Camera-type eye (tissue), 1 donor: ENCODE results near the genes HCFC2, SLC41A2 and APPL2.

GRCh38 chr12:103801974-103802925 is 38.8 kb downstream of the NT5DC3 start:
- RAMPAGE, long total RNA: no peak

DNA sequence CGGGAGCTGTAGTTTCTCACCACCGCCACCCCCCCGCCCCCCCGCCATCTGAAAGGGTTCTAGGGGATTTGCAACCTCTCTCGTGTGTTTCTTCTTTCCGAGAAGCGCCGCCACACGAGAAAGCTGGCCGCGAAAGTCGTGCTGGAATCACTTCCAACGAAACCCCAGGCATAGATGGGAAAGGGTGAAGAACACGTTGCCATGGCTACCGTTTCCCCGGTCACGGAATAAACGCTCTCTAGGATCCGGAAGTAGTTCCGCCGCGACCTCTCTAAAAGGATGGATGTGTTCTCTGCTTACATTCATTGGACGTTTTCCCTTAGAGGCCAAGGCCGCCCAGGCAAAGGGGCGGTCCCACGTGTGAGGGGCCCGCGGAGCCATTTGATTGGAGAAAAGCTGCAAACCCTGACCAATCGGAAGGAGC is 391 bp upstream of the HSP90B1 start:
- RAMPAGE, long total RNA: no peak

GRCh38 chr12:104011273-104011845 is 38.6 kb downstream of the GLT8D2 start:
- RAMPAGE, long total RNA: no peak

DNA sequence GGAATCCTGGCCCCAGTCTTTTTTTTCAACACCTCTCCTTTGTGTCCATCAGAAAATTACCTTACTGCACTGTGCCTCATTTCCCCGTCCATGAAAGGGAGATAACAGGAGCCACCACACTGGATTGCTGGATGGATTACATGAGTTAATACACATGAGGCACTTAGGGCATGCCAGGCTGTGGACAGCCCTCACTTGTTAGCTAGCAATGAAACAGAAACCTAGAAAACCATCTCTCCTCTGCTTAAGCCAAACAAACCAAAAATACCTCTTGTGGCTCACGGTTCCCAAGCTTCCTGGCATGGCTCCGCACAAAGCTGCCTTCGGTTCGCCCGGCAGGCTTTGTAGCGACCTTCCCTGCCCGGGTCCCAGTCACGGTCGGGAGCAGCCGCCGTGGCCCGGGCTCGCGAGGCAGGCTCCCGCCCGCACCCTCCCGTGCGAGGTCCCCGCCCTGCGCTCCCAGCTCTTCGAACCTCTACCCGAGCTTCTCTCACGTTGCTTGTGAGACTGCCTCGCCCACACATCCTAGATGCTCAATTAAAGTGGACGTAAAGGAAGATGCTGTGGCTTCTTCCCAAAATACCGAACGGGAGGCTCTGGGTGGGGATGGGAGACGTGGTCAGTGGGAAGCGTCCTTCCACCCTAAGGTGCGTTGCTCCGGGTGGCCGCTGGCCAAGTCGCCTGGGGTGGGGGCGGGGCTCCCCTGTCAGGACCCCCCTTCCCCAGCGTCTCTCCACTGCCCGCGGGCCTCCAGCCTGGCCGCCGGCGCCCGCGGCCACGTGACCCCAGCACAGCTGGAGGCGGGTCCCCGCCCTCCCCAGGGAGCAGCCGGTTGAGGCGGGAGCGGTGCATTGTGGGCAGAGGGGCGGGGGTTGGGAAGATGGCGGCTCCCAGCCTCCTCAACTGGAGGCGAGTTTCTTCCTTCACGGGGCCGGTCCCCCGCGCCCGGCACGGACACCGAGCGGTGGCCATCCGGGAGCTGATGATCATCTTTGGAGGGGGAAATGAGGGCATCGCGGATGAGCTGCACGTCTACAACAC is at the start of gene HCFC2:
Gene HCFC2, plus strand, starts transcription at position 851 of the 1,041 bp plus-strand sequence.
- RAMPAGE, long total RNA: start-site peak on the plus strand centred at position 861 of the sequence, 30 bp wide, 110 reads

DNA sequence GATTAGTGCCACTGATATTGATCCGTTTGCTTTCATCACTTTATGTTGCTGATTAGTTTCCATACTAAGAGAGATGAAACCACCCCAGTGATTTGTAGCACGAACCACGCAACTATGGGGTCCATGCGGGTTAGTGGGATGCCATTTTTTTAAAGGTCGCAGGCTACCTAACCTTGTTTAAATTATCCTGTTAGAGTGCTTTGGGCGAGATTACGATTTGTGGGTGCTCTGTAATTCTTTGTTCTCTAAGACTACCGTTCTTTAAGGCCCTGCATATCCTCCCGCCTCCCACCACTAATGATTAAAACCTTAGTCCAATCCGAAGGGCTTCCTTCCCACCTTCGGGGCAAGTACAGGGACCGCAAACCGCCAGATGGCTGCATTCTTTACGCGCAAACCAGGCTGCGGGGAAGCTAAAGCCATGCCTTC is 959 bp downstream of the NFYB start:
- RAMPAGE, long total RNA: no peak

GRCh38 chr12:104292769-104293947 is 10.4 kb upstream of the EID3 start:
- RAMPAGE, long total RNA: no peak

DNA sequence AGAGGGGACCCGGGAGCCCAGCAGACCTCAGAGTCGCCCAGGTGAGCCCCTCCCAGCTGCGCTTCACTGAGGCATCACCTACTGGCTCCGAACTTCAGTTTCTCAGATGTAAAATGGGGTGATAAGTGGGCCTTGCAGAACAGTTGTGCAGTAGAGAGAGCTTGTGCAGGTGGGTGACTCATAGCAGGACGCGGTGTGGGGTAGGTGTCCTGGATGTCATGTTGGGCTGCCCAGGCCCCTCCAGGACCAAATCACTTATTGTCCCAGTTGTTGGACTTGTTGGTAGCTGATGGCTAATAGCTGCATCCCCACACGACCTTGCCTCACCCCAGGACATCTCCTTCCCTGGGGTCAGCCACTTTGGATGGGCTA is 43.6 kb upstream of the CHST11 start:
- RAMPAGE, long total RNA: no peak

DNA sequence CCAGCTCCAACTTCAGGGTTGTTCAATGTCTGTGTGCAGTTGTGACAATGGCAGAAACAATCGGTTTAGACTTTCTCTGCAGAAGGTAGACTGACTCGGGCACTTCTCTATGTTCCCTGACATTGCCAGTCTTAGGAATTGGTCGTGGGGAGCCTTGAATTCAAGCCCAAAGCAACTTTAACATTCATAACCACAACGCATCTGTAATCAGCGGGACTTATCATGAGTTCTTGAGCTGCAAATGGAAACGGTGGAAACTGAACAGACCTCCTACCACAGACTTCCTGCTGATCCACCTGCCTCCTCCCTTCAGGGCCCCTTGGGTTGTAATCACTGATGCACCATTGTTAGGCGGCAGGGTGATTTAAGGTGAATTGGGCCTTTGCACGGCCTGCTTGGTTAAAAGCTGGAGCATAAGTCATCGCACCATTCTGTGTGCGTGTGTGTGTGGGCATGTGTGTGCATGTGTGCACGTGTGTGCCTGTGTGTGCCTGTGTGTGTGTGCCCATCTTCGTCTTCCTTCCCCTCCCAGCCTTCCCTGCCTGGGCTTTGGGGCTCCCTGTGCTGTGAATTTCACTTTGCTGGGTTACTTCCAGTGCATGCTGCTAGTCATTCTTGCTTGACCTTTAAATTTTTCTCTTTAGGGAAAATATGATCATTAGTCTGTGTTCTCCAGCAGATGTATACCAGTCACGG is 29.0 kb downstream of the CHST11 start:
- RAMPAGE, long total RNA: no peak

DNA sequence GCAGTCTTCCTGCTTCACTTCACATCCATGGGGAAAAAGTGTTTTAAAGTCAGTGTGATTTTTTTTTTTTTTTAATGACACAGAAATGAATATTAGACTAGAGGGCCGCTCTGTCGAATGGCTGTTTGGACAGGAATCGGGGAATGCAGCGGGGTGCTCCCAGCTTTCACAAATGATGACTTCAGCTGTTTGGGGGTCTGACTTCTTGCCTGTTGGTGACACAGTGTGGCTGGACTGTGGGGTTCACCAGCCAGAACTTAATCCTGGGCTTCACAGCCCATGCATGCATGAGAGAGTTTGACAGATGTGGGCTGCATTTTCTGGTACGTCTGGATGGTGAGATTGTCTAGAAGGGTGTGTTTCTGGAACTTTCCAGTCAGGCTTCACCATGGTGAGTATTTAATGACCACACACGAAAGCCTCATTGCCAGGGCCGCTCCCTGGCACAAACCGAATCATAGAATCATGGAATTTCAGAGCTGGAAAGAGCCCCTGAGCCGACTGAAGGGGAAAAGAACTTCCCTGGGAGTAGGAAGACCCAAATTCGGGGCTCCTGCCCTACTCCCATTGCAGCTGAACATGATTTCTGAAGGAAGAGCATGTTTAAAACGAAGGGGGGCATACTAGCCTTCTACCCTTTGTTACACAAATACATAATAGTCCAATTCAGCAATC is 29.6 kb downstream of the CHST11 start:
- RAMPAGE, long total RNA: no peak

DNA sequence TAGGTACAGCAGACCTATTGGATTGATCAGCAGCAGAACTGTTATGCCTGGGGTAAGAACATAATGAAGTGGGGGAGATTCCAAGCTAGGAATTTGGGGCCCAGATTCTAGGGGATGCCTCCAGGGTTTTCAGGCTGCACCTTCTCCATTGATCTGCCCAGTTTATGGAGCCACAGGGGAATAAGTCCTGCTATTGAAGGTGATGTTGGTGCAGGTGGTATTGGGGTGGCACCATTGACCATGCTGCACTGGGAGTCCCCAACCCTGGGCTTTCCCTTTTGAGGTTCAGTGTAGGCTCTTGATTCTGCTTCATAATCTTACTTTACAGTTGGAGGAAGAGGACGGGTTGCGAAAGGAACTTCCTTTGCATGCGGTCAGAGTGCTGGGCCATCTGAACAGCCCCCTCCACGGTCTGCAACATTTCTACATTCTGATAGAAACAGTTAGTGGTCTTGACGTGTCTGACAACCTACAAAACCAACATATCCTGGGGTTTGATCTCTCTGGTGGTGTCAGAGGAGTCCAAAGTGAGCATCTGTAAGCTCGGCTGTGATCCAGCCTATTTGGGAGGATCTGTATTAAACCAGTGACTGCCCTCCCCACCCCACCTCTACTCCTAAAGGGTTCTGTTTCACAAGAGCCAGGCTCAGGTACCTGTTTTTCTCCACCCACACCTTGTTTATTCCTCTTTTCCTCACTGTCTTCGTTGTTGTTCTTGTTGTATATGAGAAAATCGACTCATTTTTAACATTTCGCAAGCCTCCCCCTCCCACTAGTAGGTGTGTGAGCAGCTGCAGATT is 113.0 kb downstream of the CHST11 start:
- RAMPAGE, long total RNA: no peak

- RAMPAGE, long total RNA: no peak
Measured at GRCh38 chr12:104596992-104597321, 140.2 kb downstream of the CHST11 start.

GRCh38 chr12:104720013-104721093 is 237.7 kb downstream of the SLC41A2 start:
- RAMPAGE, long total RNA: no peak

- RAMPAGE, long total RNA: no peak
Measured at GRCh38 chr12:104794776-104795313, 163.2 kb downstream of the SLC41A2 start.

GRCh38 chr12:104882901-104883386 is 75.1 kb downstream of the SLC41A2 start:
- RAMPAGE, long total RNA: no peak

- RAMPAGE, long total RNA: no peak
Measured at GRCh38 chr12:104957865-104958924, at the start of gene SLC41A2. TSS of gene SLC41A2 (minus strand) at chr12:104958290.

GRCh38 chr12:105083603-105084237 is 538 bp downstream of the ALDH1L2 start:
- RAMPAGE, long total RNA: no peak

GRCh38 chr12:105092310-105092713 is 8.1 kb upstream of the ALDH1L2 start:
- RAMPAGE, long total RNA: no peak

- RAMPAGE, long total RNA: no peak
Measured at GRCh38 chr12:105176771-105177300, 59.1 kb downstream of the APPL2 start.

DNA sequence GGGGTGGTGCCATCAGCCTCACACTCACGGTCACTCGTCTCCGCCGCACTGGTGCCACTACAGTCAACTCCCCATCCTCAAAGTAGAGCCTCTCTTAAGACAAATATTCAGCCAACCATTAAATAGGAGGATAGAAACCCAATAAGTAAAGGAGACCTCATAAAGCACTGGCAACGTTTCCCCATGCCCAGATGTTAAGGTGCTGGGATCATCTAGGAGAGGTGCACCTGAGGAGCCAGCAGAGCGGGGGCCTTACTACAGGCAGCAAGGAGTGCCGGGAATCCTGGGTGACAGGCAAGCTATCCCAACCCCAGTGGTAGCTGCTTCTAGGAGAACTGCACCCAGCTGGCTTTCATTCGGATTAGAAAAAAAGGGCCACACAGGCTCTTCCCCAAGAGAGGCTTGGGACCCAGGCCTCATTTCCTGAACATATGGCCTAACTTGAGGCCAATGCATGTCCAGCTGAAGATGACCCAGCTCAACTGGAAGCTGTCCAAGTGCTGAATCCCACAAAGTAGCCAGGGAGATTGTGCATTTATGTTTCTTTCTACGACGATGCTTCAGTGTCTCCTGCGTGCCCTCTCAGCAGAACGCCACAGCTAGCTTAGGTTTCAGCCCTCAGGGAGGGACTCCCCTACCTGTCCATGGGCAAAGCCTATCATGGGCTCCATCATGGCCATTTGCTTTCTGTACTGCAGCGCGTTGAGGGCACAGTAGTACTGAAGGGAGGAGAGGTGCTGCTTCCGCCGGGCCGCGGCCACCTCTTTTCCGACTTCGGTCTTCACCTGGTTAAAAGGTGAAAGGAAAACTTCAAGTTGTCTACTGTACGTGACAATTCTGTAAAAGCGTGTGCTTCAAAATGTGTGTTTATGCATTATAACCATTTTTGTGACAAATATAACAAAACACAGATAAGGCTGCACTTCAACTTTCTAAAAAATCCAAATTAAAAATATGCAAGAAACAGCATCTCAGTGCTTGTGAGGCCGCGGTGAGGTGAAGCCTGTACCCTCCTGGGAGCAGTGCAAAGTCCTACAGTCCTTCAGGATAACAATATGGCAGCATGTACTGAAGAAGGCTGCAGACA is 29.2 kb downstream of the APPL2 start:
- RAMPAGE, long total RNA: no peak

GRCh38 chr12:105235273-105236664 is at the start of gene APPL2:
TSS of gene APPL2 (minus strand) at chr12:105236174.
- RAMPAGE, long total RNA: no peak